ENCODE measurements around a stretch of chr10.

DNA sequence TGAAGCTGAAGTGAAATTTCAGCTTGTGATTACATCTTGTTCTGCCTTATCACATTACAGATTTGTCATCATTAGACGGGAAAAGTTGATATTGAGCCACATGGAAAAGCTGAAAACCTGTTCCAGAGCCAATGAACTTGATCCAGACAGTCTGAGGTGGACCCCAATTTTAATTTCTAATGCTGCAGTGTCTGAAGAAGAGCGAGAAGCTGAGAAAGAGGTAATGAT is 52.5 kb downstream of the DUSP29 start:
- PRO-cap, 2 experiments = no peak in any of the 2 experiments
- RAMPAGE, long total RNA, 4 experiments = no peak in any of the 4 experiments

- PRO-cap, 2 experiments = no peak in any of the 2 experiments
- RAMPAGE, long total RNA, 4 experiments = no peak in any of the 4 experiments
Measured at GRCh38 chr10:75210915-75211201, 262 bp downstream of the VDAC2 start.

DNA sequence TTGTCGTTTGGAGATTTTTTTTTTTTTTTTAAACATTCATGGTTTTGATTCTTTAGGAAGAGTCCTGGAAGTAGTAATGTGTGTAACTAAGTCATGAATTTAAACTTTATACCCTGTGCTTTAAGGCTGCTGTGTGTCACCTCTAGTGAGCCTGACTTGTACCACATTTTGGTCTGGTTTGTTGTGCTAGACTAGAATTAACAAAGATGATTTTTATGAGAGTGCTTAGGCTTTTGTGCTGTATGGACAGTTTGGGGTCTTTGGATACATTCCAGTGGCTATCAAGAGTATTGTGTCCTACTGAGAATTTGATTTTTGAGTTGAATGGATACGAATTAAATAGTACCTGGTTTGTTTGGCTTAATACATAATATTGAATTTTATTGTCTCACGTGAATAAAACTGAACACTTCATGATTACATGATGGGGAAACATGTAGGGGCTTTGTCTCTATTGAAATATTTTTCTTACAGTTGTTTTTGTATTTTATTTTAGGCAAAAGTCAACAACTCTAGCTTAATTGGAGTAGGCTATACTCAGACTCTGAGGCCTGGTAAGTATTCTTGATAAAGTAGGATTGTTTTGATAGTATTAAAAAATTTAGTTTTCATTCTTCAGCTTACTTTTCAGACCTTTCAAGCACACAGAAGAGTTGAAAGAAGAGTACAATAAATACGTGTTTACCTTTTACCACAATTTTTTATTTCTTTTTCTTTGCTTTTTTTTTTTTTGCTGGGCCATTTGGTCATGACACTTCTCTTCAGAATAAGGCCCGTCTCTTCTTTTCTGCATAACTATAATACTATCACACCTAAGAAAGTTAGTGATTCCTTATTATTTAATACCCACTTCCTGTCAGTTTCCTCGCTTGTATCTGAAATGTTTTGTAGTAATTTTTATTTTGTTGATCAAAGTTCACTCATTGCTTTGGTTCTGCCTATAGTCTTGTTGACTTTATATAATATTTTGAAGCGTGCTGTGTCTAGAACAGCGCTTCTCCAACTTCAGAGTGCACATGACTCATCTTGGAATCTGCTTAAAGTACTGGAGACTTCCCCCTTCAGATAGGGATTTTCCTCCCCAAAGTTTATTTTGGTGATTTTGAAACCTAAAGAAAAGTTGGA is 6.2 kb downstream of the COMTD1 start:
- PRO-cap, 2 experiments = no peak in any of the 2 experiments
- RAMPAGE, long total RNA, 4 experiments = no peak in any of the 4 experiments

GRCh38 chr10:75230273-75230996 is 5.3 kb downstream of the COMTD1 start:
- PRO-cap, 2 experiments = no peak in any of the 2 experiments
- RAMPAGE, long total RNA, 4 experiments = no peak in any of the 4 experiments

DNA sequence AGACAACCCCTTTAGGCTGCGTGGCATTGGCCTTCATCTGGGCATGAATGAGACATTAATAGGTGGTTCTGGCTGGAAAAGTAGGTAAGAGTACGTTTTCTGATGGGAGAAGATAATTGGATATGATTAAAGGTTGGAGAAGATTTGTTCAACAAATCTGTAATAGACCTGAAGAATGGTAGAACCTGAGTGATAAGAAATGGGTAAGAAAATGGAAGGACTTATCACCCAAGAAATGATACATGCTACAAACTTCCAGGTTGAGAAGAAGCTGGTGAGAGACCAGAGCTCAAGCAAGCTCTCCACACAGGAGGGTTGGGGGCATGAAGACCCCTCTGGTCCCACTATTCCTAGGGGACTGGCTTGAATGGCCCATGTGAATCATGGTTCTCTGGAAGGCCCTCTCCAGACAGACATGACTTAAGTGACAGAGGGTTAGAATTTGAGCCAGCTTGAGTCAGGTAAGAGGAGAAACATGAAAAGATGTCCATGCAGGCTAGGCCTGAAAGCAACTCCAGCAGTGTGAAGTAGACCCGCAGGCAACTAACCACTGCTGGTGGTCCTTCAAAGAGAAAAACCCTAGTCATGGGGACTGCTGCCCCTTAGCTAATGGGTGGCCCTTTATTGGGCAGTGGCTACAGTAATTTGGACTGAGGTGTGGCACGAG is 3.7 kb downstream of the COMTD1 start:
- PRO-cap, 2 experiments = no peak in any of the 2 experiments
- RAMPAGE, long total RNA, 4 experiments = no peak in any of the 4 experiments

DNA sequence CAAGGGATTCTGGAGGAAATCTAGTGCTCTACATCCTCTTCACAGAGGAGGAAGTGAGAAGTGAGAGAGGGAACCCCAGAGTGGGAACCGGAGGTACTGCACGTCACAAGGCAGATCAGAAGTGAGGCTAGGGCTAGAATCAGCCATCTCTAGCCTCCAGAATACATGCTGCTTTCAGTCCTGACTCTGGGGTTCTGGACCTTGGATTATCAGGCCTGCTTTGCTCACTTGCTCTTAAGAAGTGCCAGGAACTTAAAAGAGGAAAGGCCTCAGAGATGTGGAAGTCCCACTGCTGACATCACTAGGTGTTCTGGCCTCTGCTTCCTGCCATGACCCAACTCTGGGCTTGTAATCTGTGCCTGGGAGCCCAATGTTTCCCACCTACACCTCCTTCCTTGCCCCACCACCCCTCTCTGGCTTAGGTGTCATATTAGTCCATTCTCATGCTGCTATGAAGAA is 25.6 kb downstream of the ZNF503 start:
- PRO-cap, 2 experiments = no peak in any of the 2 experiments
- RAMPAGE, long total RNA, 4 experiments = no peak in any of the 4 experiments

DNA sequence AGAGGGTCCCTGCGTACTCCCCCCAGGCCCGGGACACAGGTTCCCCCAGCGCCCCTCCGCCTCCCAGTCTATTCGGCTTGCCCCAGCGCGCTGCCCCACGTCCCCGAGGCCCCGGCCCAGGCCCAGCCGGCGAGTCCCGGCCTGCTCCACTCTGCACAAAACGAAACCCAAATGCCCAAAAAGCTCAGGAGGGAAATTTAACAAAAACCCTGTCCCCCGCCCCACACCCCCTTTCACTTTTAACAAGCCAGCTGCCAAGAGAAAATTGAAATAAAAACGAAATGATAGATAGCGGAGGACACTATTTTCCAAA is 4.3 kb downstream of the ZNF503 start:
- PRO-cap, 2 experiments = peak in 1 of 2 experiments; most common minus-strand start position 160 of the sequence (in 1)
- RAMPAGE, long total RNA, 4 experiments = no peak in any of the 4 experiments

DNA sequence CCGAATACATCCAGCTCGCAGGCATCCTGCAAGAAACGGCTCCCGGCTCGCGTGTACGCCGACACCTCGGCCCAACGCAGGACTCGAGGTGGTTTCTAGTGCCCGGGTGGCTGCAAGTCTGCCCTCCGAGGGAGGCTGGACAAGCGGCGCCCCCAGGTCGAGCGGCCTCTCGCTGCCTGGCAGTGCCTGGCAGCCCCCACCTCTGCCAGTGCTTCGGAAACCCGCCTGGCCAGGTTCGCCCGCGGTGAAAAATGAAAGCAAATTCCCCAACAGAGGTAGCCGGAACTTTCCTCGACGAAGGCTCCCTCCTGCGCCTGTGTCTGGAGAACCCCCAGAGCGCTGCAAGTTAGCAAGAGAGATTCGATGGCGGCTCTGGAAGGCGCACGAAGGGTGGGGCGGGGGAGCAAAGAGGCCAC is 5.7 kb upstream of the ZNF503 start:
- PRO-cap, 2 experiments = no peak in any of the 2 experiments
- RAMPAGE, long total RNA, 4 experiments = start-site peak on the plus strand in 1 of 4 experiments, centred at position 47 of the sequence, 7 reads per replicate

- PRO-cap, 2 experiments = no peak in any of the 2 experiments
- RAMPAGE, long total RNA, 4 experiments = no peak in any of the 4 experiments
Measured at GRCh38 chr10:75450142-75450367, 18.6 kb downstream of the LRMDA start.

DNA sequence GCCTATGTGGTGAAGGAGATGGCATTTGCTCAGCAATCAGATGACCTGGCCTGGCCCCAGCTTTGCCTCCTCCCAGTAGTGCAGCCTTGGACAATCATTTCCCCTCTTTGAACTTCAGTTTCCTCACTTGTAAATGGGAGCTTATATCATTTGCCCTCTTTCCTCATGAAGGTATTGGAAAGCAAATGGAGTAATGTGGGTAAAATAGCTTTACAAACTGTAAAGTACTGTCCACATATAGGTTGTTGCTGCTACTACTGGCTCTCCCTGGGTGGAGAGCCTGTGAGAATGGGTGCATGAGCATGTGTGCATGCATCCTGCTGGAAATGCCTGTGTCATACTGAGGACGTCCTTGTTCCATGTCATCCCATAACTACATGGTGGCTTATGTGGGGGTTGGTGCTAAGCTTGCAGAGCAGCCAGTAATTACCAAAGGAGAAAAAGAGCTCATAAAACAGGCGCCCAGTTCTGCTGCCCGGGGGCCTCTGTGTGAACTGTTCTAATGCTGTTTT is 91.6 kb downstream of the LRMDA start:
- PRO-cap, 2 experiments = no peak in any of the 2 experiments
- RAMPAGE, long total RNA, 4 experiments = no peak in any of the 4 experiments

GRCh38 chr10:75746253-75747025 is 315.0 kb downstream of the LRMDA start:
- PRO-cap, 2 experiments = no peak in any of the 2 experiments
- RAMPAGE, long total RNA, 4 experiments = start-site peak on the plus strand in 1 of 4 experiments, at chr10:75746303-75747012 at its widest, 16 reads per replicate

GRCh38 chr10:75770442-75771149 is 339.2 kb downstream of the LRMDA start:
- PRO-cap, 2 experiments = no peak in any of the 2 experiments
- RAMPAGE, long total RNA, 4 experiments = start-site peak on the plus strand in 1 of 4 experiments, at chr10:75770806-75770836 at its widest, 20 reads per replicate

DNA sequence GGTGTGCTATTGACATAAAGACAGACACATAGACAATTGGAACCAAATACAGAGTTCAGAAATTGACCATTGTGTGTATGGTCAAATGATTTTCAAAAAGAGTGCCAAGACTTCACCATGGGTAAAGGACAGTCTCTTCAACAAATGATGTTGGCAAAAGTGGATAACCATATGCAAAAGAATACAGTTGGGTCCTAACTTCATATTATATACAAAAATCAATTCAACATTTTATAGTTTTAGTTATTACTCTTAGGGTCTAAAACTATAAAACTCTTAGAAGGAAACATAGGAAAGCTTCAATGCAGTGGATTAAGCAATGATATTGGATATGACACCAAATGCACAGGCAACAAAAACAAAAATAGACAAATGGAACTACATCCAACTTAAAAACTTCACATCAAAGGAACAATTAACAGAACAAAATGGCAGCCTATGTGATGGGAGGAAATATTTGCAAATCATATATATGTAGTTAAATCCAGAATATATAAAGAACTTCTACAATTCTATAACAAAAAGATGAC is 415.8 kb downstream of the LRMDA start:
- PRO-cap, 2 experiments = no peak in any of the 2 experiments
- RAMPAGE, long total RNA, 4 experiments = no peak in any of the 4 experiments

DNA sequence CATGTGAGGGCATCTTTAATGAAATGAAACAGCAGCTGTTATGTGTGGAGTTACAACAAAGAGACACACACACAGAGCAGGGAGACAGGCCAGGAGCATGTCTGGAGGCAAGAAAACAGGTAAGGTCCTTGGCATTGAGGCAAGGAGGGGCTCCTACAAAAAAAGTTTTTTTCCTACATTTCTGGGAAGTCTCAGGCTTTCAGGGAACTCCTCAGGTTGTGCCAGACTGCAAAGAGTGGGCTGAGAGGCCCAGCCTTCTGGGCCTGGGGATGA is 571.1 kb downstream of the LRMDA start:
- PRO-cap, 2 experiments = no peak in any of the 2 experiments
- RAMPAGE, long total RNA, 4 experiments = no peak in any of the 4 experiments

DNA sequence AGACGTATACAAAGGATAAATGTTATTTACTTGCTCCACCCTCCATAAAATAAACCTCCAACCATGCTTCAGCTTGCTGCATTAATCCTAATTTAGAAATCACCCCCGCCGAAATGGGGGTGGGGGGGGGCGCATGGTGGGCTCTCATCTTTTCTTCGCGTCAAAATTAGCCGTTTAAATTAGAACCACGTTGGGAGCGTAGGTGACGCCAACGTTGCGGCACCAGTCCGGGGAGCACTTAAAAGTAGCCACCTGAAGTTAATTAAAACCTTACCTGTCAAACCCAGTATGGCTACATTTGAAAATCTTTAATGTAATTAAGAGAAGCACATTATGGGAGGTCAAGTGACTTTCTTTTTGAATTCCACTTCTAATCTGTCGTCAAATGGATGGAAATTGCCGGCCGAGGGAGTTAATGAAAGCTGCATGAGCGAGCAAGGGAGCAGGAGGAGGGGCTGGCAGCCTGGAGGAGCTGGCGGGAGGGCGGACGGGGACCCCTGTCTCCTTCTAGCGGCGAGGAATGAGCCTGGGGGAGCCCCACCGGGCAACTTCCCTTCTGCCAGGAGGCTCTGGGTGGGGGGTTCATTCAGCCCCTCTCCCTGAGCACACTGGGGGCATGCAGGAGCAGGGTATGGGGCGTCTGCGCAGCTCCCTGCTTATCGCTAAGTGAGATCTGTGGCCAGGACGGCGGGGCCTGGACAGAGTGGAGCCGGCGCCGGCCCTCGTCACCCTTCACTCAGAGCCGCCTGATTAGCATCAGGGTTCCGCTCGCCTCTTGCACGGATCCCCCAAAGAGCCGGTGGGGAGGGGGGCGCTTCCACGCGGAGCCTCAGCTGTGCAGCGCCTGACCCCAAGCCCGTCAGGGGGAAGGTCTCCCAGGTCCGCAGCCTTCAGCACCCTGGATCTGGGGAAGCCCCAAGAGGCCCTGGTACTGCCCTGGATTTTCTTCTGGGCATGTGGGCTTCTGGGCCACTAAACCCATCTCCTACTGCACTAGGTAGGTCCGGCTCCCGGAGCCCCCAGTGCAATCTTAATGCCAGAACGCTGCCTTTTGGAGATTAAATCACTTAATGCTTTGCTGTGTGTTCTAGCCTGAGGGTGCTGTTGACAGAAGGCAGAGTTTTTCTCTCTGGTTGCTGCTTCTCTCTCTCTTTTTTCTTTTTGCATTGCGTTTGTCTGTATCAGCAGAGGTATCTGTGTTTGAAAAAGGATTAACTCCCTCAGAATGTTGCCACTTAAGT is 680.7 kb downstream of the LRMDA start:
- PRO-cap, 2 experiments = no peak in any of the 2 experiments
- RAMPAGE, long total RNA, 4 experiments = no peak in any of the 4 experiments

DNA sequence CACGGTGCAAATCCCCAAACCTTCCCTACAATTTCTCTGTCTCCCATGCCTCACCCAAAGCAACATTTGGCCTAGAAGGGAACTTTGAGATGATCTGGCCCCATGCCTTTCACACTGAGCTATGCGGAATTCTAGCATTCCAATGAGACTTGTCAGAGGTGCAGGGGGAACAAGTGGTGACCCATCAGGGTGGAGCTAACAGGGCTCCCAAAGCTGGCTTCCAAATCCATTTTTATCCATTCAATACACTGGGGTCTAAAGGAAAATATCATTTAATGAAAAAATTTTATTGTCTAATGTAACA is 1000.9 kb downstream of the LRMDA start:
- PRO-cap, 2 experiments = no peak in any of the 2 experiments
- RAMPAGE, long total RNA, 4 experiments = no peak in any of the 4 experiments

DNA sequence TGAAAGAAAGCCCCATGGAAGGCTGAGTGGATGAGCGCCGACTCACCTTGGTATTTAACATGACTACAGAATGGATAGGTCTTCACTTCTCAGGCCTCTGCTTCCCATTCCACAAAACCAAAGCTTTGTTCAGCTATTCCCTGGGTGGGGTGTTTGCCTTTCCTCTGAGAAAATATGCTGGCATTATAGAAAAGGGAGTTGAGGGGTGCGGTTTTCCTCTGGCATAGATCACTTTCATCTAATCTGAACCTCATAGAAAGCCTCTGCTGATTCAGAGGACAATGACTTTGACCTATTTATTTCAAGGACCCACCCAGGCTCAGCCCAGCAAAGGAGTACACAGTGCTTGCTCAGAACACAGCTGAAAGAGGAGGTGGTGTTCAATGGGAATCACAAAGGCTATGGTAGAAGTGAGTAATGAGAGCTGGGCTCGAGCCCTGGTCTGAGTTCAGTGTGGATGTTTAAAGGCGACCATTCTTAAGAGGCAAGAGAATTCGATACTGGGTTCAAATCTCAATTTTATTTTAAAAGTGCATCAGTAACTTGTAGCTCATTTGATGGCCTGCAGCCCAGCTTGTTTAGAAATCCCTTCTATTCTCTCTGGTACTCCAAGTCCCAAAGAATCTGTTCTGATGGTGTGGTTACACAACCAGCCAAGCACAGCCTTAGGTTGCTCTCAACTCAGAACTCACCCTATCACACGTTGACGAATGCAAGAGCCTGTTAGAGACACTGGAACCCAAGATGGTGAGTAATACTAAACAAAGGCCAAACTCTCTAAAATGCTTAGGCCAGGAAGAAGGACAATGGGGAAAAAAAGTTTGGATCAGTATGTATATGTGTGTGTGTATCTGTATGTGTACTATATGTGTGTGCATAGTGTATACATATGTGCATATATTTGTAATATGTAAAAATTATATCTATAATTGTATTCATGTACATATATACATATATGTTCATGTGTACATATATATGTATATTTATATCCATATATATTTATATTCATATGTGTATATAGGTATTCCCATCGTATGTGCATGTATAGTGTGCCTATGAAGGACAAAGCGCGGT is 1012.9 kb downstream of the LRMDA start:
- PRO-cap, 2 experiments = no peak in any of the 2 experiments
- RAMPAGE, long total RNA, 4 experiments = no peak in any of the 4 experiments

- PRO-cap, 2 experiments = no peak in any of the 2 experiments
- RAMPAGE, long total RNA, 4 experiments = no peak in any of the 4 experiments
Measured at GRCh38 chr10:76778957-76780099, 858.3 kb downstream of the KCNMA1 start.

- PRO-cap, 2 experiments = no peak in any of the 2 experiments
- RAMPAGE, long total RNA, 4 experiments = no peak in any of the 4 experiments
Measured at GRCh38 chr10:77041571-77042305, 595.9 kb downstream of the KCNMA1 start.

- PRO-cap, 2 experiments = no peak in any of the 2 experiments
- RAMPAGE, long total RNA, 4 experiments = no peak in any of the 4 experiments
Measured at GRCh38 chr10:77350589-77351154, 286.9 kb downstream of the KCNMA1 start.

Measured in upper lobe of left lung (tissue), 5 donors.